Zone of skin (tissue), 1 donor: ENCODE results near the genes IGSF3, CD101 and TTF2.

DNA sequence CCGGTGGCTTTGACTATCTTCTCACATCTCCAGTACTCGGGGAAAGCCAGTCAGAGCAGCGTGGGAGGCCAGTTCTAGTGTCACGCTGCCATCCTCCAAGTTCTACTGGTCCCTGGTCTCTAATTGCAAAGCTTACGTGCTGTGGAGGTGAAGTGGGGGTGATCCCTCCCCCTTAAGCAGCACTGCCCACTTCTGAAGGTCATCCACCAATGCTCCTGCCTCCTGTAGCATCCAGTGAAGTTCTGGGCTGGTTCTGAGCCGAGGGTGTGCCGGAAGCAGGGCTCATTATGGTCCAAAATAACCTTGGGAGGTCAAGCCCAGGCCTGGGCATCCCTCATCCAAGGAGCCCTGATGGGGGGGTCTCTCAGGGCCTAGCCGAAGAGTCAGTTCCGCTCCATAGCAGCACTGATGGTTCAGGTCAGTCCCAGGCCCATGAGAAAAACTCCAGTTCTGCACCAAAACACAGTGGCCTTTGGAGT lies 94.9 kb downstream of the CD58 start:
- RRBS: no CpG with 5 or more reads among the region's 9 CpGs

GRCh38 chr1:116537073-116537642 lies 33.7 kb downstream of the CD58 start:
- RRBS: no CpG with 5 or more reads among the region's 2 CpGs

GRCh38 chr1:116544719-116545401 lies 26.0 kb downstream of the CD58 start:
- RRBS: no CpG with 5 or more reads among the region's 8 CpGs

- RRBS: 2% methylated on average over 56 of the region's 110 CpGs
These were observed at the start of gene IGSF3 for GRCh38 chr1:116666932-116668106. Gene IGSF3 (minus strand): TSS chr1:116667733.

GRCh38 chr1:116737917-116738289 lies 16.3 kb upstream of the CD2 start:
- RRBS: no CpG with 5 or more reads among the region's 5 CpGs

GRCh38 chr1:116878322-116878543 lies 31.5 kb upstream of the PTGFRN start:
- RRBS: no CpG with 5 or more reads among the region's 4 CpGs

GRCh38 chr1:116878544-116879595 lies 30.8 kb upstream of the PTGFRN start:
- RRBS: no CpG with 5 or more reads among the region's 19 CpGs

DNA sequence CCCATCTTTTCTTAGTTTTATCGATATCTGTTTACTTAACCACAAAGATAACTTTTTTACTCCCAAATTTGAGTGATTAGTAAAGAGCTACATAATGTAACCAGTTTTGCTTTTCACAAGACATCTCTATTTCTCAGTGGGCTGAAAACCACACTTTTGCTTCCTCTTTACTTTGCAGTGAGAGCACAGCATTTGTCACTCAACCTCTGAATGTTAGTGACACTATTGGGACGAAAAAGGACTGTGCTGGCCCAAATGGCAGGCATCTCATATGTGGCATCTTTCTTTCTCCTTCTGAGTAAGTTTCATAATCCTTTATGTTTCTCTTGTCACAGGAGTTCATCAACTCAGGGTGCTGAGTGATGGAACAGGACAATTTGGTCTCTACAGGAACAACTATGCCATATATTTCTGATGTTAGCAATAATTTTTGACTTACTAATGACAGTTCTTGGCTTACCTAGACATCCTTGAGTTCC lies at the start of gene CD101:
CD101 (plus strand) TSS at position 198 of the 479 bp plus-strand sequence.
- RRBS: no CpG with 5 or more reads among the region's 2 CpGs

DNA sequence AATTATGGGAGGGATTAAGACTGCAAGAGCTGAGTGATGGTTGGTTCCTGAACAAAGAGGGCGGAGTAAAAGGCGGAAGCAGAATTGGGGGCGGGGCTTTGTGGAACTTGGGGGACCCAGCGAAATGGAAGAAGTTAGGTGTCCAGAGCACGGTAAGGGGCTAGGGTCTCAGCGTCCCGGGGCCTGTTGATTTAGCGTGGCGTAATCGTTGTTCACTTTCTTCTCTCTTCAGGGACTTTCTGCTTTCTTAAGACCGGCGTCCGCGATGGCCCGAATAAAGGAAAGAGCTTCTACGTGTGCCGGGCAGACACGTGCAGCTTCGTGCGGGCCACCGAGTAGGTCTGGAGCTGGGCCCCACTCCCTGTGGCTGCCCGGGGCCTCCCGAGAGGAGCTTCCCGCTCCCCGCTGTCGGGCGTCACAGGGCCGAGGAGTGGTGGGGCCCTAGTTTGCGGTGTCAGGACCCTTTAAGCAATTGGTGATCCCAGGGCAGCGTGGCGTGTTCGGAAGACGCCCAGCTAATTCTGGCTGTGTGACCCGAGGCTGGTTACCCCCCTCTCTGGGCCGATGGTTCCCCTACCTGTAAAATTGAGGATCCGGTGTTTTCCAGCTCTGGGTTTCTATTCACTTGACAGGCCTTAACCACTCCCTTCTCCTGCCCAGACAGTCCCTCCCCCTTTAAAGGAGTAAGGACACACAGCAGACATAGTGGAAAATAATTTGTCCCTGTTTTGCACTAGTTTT lies at the start of gene TTF2:
TTF2 (plus strand) TSS at position 104 of the 741 bp plus-strand sequence.
- RRBS: 1% methylated on average over 11 of the region's 36 CpGs

DNA sequence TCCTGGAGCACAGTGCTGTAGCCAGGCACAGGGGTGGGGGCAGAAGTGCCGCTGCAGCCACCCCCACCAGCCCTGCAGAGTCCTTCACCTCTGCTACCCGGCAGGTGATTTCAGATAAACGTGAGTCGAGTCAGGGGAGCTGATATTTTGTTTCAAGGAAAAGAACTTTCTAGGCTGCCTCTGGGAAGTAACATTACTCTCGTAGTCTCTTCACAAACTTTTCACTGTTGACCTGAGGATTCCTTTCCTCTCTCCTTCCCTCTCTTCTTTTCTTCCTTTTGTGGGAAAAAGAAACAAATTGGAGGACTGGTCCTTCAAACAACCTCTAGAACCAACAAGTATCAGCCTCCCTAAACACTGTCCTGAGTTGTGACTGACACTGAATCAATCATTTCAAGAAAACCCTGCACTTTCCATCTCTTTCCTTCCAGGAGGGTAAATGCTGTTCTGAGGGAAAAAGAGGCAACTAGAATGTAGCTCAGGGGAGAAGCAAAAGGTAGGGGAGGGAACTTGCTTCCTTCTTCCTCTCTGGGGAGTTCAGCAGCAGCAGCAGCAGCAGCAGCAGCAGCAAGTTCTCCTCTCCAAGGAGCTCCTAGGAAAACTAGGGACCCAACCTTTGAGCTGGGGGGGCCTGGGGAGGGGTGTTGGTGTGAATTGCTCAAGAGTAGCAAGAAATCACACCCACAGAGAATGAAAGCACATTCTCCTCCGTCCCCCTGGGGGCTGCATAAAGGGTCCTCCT lies 881 bp downstream of the VTCN1 start:
- RRBS: no CpG with 5 or more reads among the region's 6 CpGs

GRCh38 chr1:117232078-117232294 lies 21.3 kb upstream of the VTCN1 start:
- RRBS: no CpG with 5 or more reads among the region's 3 CpGs

GRCh38 chr1:117339850-117340375 lies 27.3 kb upstream of the MAN1A2 start:
- RRBS: no CpG with 5 or more reads among the region's 4 CpGs

GRCh38 chr1:117544836-117545169 lies 61.0 kb upstream of the TENT5C start:
- RRBS: no CpG with 5 or more reads among the region's 3 CpGs

GRCh38 chr1:117571572-117571859 lies 34.3 kb upstream of the TENT5C start:
- RRBS: no CpG with 5 or more reads among the region's 4 CpGs

DNA sequence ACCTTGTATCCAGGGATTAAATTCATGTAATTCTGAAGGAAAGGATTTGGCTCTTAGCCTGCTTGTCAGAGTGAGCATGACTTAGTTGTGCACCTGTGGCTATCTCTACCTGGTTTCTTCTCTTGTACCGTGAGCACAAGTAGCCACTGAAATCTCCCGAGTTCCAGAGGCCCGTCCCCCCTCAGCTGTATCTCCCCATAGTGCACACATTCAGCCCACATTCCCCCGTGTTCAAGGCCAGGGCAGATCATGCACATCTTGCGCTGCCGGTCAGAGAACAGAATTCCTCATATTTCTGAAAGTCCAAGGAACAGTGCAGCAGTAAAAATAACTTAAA lies 2.3 kb downstream of the TENT5C start:
- RRBS: no CpG with 5 or more reads among the region's 6 CpGs

- RRBS: no CpG with 5 or more reads among the region's 5 CpGs
These were observed 25.2 kb downstream of the TENT5C start for GRCh38 chr1:117631173-117631419.

DNA sequence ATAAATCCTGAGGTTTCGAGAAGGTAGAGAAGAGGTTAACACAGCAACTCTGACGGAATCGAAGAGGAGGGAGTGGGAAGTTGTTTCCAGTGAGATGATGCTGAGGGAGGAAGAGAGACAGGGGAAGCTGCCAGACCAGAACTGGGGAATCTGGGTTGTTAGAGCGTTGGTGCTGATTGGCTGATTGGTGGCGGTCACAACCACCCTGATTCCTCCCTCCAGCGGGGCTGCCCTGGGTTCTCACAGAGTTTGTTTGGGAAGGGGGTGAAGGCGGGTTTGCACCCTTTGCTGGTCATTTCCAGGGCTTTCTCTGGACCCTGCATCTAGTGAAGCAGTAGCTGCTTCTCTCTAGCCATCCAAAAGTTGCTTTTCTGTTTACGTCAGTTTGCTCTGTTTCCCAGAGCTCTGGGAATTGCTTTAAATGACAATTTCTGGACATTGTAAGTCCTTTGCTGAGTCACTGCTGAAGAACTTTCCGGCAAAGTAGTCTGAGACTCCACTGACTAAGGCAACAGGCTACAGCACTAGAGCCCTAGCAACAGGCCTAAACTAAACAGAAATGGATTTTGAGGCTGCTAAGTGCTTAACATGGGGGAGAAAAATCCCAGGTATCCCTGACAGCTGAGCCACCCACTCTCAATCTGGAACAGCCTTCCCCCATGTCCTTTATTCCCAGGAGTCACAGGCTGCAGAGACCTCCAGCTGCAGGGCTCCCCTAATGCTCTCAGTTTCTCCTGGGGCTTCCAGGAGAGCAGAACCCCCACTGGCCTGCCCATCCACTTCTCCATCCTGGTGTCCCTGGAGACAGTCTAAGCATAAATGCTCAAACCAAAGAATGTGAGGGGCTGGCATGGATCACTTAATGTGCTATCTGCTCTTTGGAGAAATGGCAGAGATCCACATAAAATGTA lies 90.2 kb downstream of the TENT5C start:
- RRBS: no CpG with 5 or more reads among the region's 9 CpGs

DNA sequence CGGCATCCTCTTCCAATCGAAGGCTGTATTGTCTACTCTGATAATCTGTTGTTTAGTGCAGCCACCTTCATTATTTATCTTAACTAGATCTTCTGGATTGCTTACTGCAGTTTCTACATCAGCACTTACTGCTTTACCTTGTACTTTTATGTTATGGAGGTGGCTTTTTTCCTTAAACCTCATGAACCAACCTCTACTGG lies 129.3 kb downstream of the GDAP2 start:
- RRBS: no CpG with 5 or more reads among the region's 2 CpGs

- RRBS: no CpG with 5 or more reads among the region's 3 CpGs
These were observed 88.2 kb downstream of the GDAP2 start for GRCh38 chr1:117841108-117841657.

DNA sequence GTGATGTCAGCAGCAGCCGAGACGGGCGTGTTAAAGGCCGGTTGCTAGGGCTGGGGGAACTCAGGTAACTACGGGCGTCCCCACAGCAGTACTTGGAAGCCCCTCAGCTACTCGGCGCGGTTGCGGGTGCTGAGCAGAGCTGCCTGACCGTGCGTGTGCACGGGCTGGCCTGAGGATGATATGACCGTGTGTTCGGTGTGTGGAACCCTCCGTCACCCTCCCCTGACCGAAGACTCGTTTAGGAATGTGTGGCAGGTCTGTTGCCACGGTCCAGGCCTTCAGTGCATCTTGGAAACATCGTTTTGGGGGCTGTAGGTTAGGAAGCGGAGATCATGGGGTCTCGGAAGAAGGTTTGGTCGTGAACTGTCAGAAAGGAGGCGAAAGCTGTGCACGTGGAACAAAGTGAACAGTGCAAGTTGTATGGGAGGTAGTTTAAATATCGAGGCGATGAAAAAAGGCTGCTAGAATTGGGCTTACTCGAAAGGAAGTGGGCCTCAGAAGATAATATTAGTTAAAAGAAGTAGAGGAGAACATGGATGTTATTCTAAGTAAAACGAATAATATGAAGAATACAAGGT lies 411 bp downstream of the WDR3 start:
- RRBS: no CpG with 5 or more reads among the region's 29 CpGs